ENCODE measurements around a stretch of chr11.

GRCh38 chr11:134582421-134582793 is 170.4 kb upstream of the B3GAT1 start:
- PRO-cap = no peak
- RAMPAGE, long total RNA, 3 experiments = no peak in any of the 3 experiments

GRCh38 chr11:134951192-134951705 is 539.2 kb upstream of the B3GAT1 start:
- PRO-cap = no peak
- RAMPAGE, long total RNA, 3 experiments = no peak in any of the 3 experiments

DNA sequence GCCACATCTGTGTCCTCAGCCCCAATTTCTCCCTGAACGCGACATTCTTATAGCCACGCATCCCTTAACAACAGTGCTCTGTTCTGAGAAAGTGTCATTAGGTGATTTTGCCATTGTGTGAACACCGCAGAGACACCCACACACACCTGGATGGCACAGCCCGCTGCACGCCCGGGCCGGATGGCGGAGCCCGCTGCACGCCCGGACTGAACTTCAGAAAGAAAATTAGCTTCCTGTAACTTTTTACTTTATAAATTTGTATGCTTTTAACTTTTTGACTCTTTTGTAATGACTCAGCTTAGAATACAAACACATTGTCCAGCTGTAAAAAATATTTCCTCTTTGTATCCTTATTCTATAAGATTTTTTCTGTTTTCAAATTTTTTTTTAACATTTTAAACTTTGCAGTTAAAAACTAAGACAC is 567.1 kb upstream of the B3GAT1 start:
- PRO-cap = no peak
- RAMPAGE, long total RNA, 3 experiments = no peak in any of the 3 experiments